ENCODE measurements around the genes GRIK1 and KRTAP22-2.

DNA sequence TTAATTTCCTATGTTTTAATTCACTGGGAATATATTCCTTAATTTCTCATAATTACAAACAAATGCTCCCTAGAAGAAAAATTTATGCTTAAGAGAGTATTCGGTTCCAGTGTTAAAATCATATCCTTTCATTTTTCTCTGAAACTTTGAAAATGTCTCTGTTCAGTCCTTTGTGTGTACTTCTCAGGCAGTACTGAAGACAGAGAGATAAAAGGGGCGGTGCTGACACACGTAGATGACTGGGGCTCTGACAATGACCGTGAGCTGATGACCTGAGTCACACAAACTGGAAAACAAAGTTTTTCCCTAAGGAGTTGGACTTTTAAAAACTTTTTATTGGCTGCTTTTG is 51.2 kb downstream of the MAP3K7CL start:
- PRO-cap = bidirectional peak, plus-strand start at position 202 of the sequence, minus-strand start at position 195 of the sequence
- RAMPAGE, long total RNA, 2 experiments = no peak in any of the 2 experiments

DNA sequence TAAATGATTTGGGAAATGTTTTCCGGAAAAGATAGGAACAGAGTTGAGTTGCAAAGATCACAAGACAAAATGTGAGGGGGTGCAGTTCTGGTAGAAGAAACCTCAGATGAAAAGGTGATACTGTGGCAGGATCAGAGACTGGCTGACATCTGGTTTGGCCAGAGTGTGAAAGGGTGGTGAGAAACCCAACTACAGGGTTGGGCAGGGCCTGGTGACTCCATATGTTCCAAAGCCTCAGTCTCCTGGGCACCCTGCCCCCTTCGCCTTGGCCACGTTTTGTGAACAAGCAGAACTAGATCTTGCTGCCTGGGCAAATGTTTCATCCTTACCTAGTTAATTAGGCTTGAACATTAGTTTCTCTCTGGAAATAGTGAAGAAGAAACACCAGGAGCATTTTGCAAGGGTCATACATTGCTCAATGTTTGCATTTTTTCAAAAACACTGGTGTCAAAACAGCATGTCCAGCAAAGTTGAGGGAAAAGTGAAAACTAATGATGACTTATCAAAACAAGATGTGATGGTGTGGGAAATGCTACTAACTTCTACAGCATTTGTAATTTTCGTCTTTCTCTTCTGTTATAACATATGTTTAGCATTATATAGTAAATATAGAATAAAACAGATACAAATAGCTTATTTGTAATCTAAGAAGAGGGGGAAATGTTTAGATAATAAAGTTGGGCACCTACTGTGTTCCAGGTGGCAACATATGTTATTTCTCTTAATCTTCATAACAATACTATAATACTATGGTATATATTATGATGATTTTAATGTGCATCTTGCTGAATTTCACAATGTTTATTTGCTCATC is 60.6 kb downstream of the MAP3K7CL start:
- PRO-cap = no peak
- RAMPAGE, long total RNA, 2 experiments = no peak in any of the 2 experiments

- PRO-cap = no peak
- RAMPAGE, long total RNA, 2 experiments = no peak in any of the 2 experiments
Observed at GRCh38 chr21:29217730-29218216, 80.9 kb upstream of the BACH1 start.

GRCh38 chr21:29309767-29310382 is 11.2 kb downstream of the BACH1 start:
- PRO-cap = no peak
- RAMPAGE, long total RNA, 2 experiments = no peak in any of the 2 experiments

DNA sequence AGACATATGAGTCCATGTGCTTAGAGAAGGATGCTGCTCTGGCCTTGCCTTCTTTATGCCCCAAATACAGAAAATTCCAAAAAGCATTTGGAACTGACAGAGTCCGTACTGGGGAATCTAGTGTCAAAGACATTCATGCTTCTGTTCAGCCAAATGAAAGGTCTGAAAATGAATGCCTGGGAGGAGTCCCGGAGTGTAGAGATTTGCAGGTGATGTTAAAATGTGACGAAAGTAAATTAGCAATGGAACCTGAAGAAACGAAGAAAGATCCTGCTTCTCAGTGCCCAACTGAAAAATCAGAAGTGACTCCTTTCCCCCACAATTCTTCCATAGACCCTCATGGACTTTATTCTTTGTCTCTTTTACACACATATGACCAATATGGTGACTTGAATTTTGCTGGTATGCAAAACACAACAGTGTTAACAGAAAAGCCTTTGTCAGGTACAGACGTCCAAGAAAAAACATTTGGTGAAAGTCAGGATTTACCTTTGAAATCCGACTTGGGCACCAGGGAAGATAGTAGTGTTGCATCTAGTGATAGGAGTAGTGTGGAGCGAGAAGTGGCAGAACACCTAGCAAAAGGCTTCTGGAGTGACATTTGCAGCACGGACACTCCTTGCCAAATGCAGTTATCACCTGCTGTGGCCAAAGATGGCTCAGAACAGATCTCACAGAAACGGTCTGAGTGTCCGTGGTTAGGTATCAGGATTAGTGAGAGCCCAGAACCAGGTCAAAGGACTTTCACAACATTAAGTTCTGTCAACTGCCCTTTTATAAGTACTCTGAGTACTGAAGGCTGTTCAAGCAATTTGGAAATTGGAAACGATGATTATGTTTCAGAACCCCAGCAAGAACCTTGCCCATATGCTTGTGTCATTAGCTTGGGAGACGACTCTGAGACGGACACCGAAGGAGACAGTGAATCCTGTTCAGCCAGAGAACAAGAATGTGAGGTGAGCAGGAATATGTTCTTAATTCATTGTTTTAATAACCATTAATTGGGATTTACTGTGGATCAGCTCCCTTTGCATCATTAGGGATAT is 28.0 kb downstream of the BACH1 start:
- PRO-cap = no peak
- RAMPAGE, long total RNA, 2 experiments = no peak in any of the 2 experiments

DNA sequence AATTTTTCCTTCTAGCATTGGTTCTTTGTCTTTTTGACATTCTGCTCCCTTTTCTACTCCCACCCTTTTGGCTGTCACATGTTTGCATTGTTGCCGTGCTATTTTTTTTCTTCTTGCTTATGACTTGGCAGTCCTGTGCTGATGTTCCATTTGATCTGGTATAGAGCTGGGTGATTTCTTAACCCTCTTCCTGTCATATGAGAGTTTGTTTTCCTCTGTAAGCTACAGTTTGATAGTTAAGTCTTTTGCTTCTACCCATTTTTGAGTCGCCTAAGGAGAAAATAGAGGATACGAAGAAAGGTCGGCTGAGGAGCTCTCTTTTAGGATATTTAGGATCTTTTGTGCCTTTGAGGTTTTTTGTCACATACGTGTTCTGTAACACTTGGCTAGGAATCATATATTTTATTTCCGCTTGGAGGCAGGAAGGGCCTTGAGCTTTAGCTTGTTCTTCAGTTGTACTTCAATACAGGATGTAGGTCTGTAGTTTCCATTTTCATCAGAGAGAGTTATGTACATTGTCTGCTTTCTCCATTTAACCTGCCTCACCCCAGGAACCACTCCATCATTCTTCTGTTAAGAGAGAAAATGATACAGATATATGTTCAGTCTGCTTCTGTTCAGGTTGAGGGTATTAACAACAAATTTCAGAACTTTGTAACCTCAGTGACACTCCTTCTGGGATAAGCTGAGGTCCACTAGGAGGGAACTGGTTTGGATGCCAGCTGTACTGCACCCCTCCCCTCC is 150.7 kb downstream of the BACH1 start:
- PRO-cap = no peak
- RAMPAGE, long total RNA, 2 experiments = no peak in any of the 2 experiments

GRCh38 chr21:29939085-29940114 is at the start of gene GRIK1:
Gene GRIK1 (minus strand): TSS chr21:29939996.
- PRO-cap = no peak
- RAMPAGE, long total RNA, 2 experiments = no peak in any of the 2 experiments

DNA sequence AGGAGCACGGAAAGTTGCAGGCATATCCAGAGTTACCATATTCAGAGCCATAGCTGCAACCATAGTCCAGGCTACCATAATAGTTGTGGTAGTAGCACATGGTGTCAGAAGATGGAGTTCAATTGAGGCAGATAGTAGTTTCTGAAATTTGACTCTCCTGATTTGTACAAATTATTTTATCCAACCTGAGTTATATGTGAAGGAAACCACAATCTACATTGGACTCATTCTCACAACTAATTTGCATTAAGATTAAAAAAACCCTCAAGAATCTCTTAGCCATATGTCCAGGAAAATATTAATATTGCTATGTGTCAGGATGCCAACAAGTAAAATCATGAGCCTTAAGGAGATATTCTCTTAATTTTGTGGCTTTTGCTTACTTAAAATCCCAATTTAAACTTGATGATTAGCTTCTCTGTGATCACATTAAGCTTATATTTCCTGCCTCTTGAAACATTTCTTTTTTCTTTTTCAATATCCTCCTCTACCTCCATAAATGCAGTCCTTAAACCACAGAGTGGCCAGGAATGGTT is at the start of gene KRTAP22-2:
Gene KRTAP22-2, minus strand, starts transcription at position 123 of the 536 bp plus-strand sequence.
- PRO-cap = no peak
- RAMPAGE, long total RNA, 2 experiments = no peak in any of the 2 experiments

DNA sequence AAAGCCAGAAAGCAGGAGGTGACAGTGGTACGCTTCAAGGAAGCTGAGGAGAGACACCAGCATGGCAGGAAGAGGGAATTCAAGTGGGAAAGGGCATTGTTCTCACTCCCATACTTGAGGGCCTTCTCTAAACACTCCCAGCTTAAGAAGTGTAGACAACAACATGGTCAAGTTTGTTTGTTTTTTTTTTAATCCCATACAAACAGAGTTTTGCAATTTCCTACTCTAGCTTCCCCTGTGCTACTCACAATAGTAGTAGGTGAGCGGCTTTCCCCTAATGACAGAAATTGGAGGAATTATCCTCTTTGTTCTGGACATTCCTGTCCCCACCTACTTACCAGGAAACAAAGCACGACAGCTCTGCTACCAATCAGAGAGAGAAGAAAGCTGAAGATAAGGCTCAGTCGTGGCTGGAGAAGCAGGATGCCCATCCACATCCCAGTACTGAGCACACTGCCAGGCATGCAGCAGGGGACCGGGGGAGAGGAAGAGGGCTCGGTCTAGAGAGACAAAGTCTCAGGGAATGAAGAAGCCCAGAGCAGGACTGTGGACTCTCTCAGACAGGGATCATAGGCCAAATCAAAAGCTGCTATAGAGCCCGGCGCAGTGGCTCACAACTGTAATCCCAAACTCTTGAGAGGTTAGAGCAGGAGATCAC is 134.0 kb upstream of the KRTAP19-8 start:
- PRO-cap = no peak
- RAMPAGE, long total RNA, 2 experiments = no peak in any of the 2 experiments

- PRO-cap = no peak
- RAMPAGE, long total RNA, 2 experiments = no peak in any of the 2 experiments
Observed at GRCh38 chr21:31251749-31252515, 92.1 kb downstream of the TIAM1 start.

GRCh38 chr21:31268037-31268422 is 76.0 kb downstream of the TIAM1 start:
- PRO-cap = no peak
- RAMPAGE, long total RNA, 2 experiments = no peak in any of the 2 experiments

GRCh38 chr21:31671762-31672398 is 12.4 kb downstream of the SOD1 start:
- PRO-cap = no peak
- RAMPAGE, long total RNA, 2 experiments = no peak in any of the 2 experiments

DNA sequence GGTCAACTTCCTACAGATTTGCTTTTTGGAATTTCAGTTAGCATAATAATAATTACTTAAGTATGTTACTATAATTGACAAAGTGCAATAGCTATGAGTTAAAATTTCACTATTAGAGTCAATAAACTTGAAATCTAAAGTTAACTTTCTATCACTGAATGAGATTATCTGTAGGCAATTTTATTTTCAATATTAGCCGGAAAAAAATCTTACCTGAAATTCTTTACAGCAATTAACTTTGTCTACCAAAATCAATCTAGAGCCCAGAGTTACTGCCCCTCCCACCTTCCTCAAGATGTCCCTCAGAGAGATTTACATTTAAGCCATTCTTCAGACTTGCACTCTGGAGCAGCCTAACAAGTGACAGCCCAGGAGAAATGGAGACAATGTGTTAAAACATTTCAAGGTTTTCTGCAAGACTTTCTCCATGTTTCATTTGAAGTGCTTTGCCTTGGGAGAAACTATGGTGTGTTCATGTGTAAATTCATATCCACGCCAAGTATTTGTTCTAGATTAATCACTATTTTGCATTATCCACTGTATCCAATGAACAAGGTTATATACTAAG is 20.4 kb downstream of the SOD1 start:
- PRO-cap = no peak
- RAMPAGE, long total RNA, 2 experiments = no peak in any of the 2 experiments

DNA sequence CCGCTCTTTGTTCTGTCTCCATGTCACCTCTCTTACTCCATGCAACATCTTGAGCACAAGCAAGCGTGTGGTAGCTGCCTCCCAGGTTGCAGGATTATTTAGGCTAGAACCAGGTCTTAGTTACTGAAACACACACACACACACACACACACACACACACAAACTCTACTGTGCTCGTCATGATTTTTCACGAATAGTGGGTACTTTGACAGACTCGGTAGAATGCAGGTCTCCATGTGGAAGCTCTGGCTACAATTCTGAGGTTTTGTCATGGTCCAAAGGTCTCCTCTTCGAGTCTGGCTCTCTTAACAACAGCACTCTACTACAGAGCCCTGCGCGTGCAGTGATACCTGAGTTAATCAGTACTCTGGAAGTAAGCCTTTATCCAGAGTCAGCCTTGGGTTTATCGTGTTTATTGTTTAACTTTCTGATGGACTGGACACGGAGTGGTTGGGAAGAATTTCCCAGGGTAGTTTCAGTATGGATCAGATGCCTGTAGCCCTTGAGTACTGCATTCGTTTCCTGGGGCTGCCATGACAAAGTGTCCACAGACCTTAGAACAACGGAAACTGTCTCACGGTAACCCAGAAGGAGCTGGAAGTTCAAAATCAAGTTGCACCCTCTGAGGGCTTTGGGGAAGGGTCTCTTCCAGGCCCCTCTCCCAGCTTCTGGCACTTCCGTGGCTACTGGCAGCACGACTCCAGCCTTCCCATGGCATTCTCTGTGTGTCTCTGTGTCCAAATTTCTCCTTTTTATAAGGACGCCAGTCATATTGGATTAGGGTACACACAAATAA is 27.7 kb downstream of the HUNK start:
- PRO-cap = no peak
- RAMPAGE, long total RNA, 2 experiments = no peak in any of the 2 experiments

- PRO-cap = no peak
- RAMPAGE, long total RNA, 2 experiments = no peak in any of the 2 experiments
Observed at GRCh38 chr21:31958213-31958431, 85.3 kb downstream of the HUNK start.

DNA sequence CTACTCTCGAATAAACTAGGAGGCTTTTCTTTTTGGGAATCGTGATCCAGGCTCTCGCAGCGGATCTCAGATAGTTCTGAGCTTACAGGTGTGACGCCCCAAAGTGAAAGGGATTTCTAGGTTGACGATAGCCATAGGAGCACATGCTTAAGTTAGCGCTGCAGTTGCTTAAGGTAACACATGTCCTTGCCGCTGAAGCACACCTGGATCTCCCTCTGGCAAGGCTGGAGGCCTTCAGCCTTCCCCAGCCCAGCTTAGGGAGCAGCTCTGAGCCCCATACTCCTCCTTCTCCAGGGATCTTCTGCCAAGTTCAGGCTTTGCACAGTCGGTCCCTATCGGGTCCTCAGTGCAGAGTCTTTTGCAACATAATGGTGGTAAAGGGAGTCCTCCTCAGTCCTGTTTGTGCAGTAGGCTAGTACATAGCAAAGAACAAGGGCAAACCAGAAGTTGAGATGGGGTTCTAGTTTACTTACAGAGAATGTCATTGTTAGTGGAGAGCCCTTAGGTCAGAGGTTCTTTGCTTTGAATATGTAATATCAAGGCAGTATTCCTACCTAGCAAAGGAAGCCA is 1.2 kb downstream of the EVA1C start:
- PRO-cap = bidirectional peak, plus-strand start outside the sequence, minus-strand start at position 78 of the sequence
- RAMPAGE, long total RNA, 2 experiments = no peak in any of the 2 experiments

GRCh38 chr21:32425910-32427119 is 13.8 kb downstream of the EVA1C start:
- PRO-cap = unidirectional peak, minus-strand start at chr21:32426713
- RAMPAGE, long total RNA, 2 experiments = start-site peak on the plus strand in 1 of 2 experiments, at chr21:32426253-32426875 at its widest, 16 reads per replicate

DNA sequence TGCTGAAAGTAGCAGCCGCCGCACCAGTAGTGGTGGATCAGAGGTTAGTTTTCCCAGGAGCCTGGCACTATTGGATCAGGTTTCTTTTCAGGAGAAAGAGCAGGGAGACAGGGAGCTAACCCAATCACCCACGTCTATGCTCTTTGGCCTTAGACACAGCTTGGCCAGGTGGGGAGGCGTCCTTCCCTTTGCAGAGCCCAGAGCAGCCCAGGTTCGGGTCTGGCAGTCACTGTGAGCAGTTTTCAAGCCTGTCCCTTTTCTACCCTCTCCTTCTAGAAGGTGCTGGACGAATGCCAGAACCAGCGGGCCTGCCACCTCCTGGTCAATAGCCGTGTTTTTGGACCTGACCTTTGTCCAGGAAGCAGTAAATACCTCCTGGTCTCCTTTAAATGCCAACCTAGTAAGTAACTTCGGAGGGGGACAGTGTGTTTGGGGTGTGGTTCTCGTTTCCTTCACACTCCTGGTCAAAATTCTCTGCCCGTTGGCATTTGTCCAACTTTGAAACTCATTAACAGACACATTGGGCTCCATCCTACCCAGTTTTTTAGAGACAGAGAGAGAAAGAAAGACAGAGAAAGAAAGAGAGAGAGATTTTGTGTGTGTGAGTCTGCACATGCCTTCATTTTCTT is 44.9 kb downstream of the EVA1C start:
- PRO-cap = no peak
- RAMPAGE, long total RNA, 2 experiments = no peak in any of the 2 experiments

GRCh38 chr21:32507451-32508004 is 77.8 kb downstream of the TCP10L start:
- PRO-cap = no peak
- RAMPAGE, long total RNA, 2 experiments = start-site peak on the minus strand in 2 of 2 experiments, at chr21:32507499-32507838 at its widest, 6 to 7 reads per replicate

DNA sequence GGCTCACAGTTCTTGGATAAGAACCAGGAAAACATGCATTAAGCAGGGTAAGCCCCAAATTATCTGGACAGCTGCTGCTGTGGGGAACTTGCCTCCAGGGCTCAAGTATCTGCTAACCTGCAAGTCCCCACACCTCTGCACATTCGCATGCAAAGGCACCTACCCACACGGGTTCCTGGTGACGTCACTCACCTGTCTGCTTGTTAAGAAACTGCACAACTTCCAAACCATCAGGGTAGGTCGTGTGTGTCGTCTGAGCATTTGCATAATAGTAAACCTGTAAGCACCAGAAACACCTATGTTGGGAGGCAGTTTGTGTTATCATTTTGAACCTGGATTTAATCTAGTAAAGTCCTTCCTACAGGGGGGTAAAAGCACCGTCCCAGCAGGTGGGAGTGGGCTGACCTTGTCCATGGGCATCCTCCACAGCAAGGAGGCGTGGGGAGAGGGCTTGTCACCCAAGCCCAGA is 12.2 kb downstream of the TCP10L start:
- PRO-cap = unidirectional peak, minus-strand start at position 139 of the sequence
- RAMPAGE, long total RNA, 2 experiments = no peak in any of the 2 experiments